Bile duct (tissue), 1 donor: ENCODE measurements around the gene CD83.

DNA sequence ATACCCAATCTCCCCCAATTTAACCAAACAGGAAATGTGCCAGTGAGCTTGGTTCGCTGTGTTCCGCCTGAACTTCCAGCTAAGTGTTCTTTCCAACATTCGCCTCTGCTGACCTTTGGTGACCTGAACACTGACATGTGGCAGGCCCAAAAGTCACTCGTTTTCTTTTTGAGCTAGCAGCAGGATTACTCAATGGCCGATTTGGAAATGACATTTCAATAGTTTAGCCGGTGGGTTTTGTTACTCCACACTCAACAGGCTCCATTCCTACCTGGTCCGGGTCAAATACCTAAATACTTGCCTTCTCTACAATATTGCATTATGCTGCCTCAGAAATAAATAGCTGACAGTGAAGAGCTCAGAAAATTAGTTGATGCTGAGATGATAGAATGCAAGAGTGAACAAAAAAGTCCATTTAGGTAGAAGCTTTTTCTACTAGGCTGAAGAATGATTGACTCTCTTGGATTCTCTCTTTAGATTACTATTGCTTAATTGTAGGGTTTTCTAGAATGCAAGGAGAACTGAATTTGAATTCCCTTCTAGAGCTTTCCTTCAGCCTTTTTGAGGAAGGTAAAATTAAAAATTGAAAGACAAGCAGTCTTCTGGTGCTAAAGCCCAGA lies 12.4 kb upstream of the SIRT5 start:
- PRO-cap = no peak

- PRO-cap = no peak
Measured at GRCh38 chr6:13642428-13642867, 27.3 kb downstream of the NOL7 start.

- PRO-cap = no peak
Measured at GRCh38 chr6:13651830-13652447, 36.8 kb downstream of the NOL7 start.

- PRO-cap = no peak
Measured at GRCh38 chr6:13656187-13657472, 41.5 kb downstream of the NOL7 start.

DNA sequence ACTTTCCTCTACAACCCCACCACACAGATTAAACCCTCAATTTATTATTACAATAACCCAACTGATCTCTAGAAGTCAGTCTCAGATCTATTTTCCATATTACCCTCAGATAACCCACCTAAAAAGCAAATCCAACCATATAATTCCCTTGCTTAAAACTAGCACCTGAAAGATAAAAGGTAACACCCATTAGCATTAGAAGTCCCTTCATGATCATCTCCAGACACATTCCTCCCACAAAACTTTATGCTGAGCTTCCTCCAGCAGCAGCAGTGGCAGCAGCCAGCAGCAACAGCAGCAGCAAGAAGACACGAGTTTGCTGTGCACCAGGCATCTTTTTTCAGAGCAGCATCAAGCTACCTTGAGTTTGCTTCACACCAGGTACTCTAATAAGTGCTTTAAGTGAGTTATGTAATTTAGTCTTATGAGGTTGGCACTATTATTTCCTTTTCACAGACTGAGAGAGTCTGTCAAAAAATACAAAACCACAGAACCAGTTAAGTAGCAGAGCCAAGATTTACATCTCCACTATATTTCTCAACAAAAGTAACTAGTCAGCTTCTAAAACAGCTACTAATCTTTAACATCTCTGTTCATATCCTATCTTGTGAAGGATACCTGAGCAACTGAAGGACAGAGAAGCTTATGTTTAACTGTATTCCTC lies 23.8 kb downstream of the RANBP9 start:
- PRO-cap = no peak

DNA sequence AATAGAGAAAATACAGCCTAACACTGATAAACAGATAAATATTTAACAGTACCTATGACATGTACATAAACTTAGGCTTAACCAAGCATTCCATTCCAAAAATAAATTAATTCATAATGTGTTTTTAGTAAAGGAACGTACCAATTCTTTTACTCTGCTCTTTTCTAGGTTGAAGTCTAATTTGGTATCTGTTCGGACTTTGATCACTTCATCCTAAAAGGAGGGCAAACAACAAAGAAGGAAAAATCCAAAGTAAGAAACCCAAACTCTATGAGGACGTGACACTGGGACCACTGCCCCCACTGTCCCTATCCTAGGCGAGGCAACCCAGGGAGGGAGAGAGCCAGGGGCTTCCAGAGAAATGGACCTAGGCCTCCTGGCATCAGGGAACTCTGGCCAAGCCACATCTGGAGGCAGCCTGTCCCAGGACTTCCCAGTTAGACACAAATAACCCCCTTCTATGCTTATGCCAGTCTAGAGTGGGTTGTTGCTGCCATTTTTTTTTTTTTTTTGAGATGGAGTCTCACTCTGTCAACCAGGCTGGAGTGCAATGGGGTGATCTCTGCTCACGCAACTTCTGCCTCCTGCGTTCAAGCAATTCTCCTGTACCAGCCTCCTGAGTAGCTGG lies 15.6 kb downstream of the MCUR1 start:
- PRO-cap = no peak

GRCh38 chr6:13813383-13814389 lies 671 bp downstream of the MCUR1 start:
- PRO-cap = bidirectional peak, plus-strand start at chr6:13813780, minus-strand start at chr6:13813696; bidirectional peak, plus-strand start at chr6:13814284, minus-strand start at chr6:13814175

- PRO-cap = no peak
Measured at GRCh38 chr6:13860332-13860675, 45.9 kb upstream of the MCUR1 start.

- PRO-cap = no peak
Measured at GRCh38 chr6:13924085-13924294, 762 bp upstream of the RNF182 start.

DNA sequence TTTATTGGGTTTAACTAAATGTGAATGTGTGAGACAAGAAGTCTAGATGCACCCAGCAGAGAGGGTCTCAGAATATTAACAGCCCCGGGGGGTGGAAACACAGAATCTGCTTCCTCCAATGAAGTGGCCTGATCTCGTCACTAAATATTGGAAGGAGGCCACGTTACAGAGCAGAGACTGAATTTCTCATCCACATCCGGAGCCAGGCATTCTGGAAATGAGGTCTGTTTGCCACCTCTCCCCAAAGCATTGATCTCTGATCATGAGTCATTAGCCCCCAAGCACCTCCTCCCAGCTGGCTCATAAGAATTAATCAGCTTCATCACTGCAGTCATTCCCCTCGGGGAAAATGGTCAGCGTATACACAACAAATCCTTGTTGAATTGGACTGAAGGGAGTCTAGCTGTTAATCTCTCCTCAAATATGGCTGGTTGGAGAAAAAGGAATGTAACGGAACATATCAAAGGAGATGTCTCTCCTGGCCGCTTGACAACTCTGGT lies 76.5 kb downstream of the RNF182 start:
- PRO-cap = no peak

- PRO-cap = bidirectional peak, plus-strand start at chr6:14117772, minus-strand start at chr6:14117528
Measured at GRCh38 chr6:14117077-14118142, at the start of gene CD83. Gene CD83 (plus strand): TSS chr6:14117772.

DNA sequence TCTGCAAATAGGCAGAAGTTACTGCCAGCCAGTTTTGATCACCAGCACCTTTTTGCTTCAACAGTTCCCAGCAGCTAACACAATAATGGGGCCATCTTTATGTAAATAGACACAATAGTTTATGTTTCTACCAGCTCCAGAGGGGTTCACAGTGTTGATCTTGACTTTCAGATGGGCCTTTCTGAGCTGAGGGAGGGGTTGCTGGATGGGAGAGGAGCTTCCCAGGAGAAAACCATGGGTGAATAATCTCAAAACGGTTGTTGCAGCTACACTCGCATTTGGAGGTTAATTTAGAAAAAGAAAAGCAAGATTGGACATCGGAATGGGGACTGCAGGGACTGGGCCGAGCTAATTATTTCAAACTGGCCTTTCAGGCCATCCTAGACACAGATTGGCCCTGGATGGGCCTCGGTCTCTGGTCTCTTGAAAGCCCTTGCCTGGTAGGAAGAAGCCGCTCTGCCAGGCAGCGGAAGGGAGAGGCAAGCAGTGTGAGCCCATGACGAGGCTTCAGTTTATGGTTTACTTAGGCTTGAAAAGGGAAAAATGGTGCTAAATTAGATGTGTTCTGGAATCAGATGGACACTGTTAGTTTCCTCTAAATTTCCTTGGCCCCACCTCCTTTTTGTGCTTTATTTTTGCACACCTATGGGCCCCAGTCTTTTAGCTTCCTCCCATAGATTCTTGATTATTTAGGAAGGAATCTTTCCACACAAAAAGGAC lies 11.5 kb downstream of the CD83 start:
- PRO-cap = no peak

- PRO-cap = no peak
Measured at GRCh38 chr6:14135145-14135748, 17.7 kb downstream of the CD83 start.

GRCh38 chr6:14136072-14136924 lies 18.7 kb downstream of the CD83 start:
- PRO-cap = no peak

GRCh38 chr6:14211522-14212248 lies 94.1 kb downstream of the CD83 start:
- PRO-cap = no peak

GRCh38 chr6:14638799-14639737 lies 521.5 kb downstream of the CD83 start:
- PRO-cap = no peak

GRCh38 chr6:14656715-14657088 lies 539.1 kb downstream of the CD83 start:
- PRO-cap = no peak

DNA sequence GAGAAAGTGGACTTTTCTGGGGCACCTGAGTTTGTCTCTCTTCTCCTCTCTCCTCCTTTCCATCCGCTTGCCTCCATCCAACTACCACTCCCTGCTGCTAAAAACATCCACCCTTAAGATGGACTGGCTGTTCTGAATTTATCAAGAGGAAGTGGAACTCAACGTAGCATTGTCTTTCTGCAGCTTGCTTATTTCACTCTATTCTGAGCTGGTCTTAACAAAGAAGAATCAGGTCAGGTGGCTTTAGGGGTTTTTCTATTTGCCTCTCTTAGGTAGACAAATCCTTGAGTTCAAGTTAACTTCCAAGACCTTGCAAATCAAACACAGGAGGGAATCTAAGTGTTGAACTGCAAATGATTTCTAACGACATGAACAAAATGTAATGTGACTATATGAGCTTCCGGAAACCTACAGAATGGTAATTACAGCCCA lies 516.3 kb upstream of the JARID2 start:
- PRO-cap = no peak

DNA sequence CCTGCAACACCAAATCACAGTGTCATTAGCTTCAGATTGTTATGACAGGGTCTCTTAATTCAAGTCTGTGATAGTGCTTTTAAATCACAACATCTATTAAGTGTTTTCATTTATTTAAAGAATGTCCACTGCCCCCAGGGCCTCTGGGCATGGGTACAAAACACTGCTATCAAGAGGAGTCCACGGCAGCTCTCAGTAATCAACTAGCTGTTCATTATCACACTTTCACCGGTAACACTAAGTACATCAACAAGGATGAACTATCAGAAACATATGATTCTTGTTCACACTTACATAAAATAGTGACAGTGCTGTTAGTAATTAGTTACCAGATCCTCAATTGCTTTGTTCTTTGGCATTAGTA lies 455.8 kb upstream of the JARID2 start:
- PRO-cap = no peak

DNA sequence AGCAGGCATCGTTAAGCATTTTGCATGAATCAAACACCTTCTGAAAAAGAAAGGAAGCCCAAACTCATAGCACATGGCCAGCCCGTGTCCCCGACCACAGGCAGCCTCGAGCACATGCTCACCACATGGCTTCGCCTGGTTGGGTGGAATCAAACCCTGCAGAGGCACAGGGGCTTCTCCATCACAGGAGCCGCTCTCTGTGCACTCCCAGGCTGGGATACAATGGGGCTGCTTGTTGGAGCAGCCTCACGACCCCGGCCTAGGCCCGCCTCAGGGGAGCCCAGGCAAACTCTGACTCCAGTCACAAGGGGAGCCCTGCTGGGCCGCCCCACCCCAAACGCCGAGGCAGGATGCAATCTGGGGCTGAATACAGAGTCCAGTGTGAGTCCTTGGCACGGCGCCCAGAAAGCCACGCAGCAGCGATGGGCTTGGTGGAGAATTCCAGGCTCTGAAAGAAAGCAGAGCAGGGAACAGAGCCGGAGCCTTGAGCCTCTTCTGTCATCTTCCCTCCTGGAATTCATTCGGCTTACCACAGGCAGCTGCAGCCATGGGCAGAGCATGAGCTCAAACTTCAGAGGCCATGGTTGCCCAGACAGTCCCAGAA lies 441.3 kb upstream of the JARID2 start:
- PRO-cap = no peak